NT2/D1 (cell line): Measurements from ENCODE around the genes MEOX2 and ANKMY2.

- RRBS, 2 experiments, result 4% methylated on average over 3 of the region's 40 CpGs; no CpG with 5 or more reads in 1 of the 2 experiments
Observed at GRCh38 chr7:12570961-12571620, 571 bp downstream of the SCIN start.

DNA sequence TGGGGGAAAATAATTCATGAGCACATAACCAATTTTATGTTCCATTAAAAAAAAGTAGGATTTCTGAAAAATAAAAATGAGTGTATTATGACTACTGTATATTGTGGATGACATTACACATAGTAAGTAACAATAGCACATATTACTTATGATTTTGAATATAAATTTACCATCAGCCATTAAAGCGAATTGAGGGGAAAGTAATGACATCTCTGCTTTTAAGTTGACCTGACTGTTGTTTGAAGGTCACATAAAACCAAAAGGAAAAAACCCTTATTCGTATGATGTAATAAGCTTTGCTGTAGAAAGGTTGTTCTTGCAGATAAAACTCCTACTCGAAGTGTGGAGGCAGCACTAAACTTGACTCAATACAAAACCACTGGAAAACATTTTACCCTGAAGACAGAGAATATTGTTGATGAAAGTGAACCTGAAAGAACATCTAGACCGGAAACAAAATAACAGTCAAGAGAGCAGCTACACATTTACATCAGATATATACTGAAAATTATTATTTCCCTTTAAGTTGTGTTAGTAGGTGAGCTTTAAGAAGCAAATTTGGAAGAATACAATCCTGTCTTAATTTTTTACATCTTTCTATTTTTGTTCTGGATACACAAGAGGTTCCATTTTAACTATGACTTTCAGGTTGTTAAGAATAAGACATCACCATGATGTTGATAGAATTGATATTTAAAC lies 6.5 kb downstream of the ETV1 start:
- RRBS, 2 experiments, result no CpG with 5 or more reads among the region's 4 CpGs

GRCh38 chr7:13988544-13989299 lies 744 bp downstream of the ETV1 start:
- RRBS, 2 experiments, result no CpG with 5 or more reads among the region's 7 CpGs

- RRBS, 2 experiments, result under 1 to 3% methylated on average over 6 of the region's 32 CpGs
Observed at GRCh38 chr7:15686384-15687080, at the start of gene MEOX2. MEOX2 (minus strand) TSS chr7:15686683.

GRCh38 chr7:15765780-15766266 lies 79.3 kb upstream of the MEOX2 start:
- RRBS, 2 experiments, result no CpG with 5 or more reads among the region's 5 CpGs

DNA sequence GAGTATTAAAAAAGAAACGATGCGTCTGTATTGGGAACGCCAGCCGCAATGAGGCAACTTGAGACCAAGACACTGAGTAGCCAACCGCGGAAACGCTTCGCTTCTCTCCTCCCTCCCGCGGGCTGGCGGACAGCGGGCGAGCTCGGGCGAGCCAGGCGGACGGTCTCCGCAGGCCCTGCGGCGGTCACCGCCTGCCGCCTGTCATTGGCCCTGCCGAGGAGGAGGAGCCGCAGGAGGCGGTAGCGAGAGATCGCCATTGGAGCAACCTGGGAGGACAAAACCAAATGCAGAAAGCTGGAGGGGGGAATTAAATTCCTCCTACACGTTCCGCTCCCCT lies at the start of gene ANKMY2:
Gene ANKMY2, minus strand, starts transcription at position 144 of the 337 bp plus-strand sequence.
- RRBS, 2 experiments, result no CpG with 5 or more reads among the region's 29 CpGs

- RRBS, 2 experiments, result no CpG with 5 or more reads among the region's 3 CpGs
Observed at GRCh38 chr7:16647491-16648148, 1.6 kb downstream of the BZW2 start.

- RRBS, 2 experiments, result no CpG with 5 or more reads among the region's 1 CpG
Observed at GRCh38 chr7:16661867-16662270, 15.9 kb downstream of the BZW2 start.

- RRBS, 2 experiments, result no CpG with 5 or more reads among the region's 4 CpGs
Observed at GRCh38 chr7:16743176-16743785, 10.3 kb upstream of the TSPAN13 start.

DNA sequence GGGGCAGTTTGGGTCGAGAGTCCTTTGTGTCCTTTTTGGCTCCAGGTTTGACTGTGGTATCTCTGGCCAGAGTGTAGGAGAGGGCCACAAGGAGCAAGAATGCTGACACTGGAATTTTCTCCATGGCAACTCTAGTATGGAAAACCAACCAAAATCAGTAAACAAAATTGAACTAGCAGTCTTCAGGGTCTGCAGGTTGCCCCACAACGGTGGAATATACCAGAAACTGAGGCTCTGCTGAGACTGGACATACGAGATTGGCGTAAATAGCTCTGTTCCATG lies 3.2 kb downstream of the AGR2 start:
- RRBS, 2 experiments, result no CpG with 5 or more reads among the region's 4 CpGs

GRCh38 chr7:17086430-17086860 lies 204.7 kb upstream of the AGR3 start:
- RRBS, 2 experiments, result no CpG with 5 or more reads among the region's 5 CpGs

DNA sequence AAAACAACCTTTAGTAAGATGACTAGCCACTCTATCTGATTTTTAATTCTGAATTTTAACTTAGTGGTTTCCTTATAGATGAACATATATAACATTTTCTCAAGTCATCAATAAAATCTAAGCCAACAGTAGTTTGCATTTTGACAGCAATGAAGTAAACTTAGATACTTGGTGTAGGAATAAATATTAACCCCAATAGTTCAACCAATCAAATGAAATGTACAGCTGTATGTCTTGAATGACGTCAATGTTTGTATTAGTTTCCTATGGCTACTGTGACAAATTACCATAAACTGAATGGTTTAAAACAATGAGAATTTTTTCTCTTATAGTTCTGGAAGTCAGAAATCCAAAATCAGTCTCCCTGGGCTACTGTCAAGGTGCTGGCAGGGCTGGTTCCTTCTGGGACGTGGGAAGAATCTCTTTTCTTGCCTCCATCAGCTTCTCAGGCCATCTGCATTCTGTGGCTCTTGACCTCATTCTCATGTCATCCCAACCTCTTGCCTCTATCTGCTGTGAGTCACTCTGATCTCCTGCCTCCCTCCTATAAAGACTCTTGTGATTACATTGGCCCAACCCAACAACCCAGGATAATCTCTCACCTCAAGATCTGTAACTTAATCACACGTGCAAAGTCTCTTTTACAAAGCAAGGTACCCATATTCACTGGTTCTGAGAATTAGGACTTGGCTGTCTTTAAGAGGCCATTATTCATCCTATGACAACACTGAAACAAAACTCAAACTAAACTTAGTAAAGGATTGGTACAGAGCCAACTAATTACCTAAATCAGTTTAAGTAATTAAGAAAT lies 73.6 kb downstream of the AHR start:
- RRBS, 2 experiments, result no CpG with 5 or more reads among the region's 3 CpGs

DNA sequence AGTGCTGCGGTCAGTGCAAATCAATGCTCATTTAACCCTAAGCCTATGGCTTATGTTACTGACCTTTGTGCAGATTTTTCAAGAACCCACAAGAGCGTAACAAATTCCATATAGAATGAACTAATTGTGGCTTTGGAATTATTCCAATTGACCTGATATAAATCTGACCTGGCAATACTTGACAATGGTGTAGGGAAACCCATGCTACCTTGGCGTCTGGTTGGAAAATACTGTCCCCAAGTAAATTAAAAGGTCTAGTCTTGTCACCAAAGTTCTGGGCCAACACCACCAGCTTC lies 320.8 kb downstream of the AHR start:
- RRBS, 2 experiments, result no CpG with 5 or more reads among the region's 3 CpGs

GRCh38 chr7:17939051-17939600 lies 1.2 kb downstream of the SNX13 start:
- RRBS, 2 experiments, result no CpG with 5 or more reads among the region's 8 CpGs

DNA sequence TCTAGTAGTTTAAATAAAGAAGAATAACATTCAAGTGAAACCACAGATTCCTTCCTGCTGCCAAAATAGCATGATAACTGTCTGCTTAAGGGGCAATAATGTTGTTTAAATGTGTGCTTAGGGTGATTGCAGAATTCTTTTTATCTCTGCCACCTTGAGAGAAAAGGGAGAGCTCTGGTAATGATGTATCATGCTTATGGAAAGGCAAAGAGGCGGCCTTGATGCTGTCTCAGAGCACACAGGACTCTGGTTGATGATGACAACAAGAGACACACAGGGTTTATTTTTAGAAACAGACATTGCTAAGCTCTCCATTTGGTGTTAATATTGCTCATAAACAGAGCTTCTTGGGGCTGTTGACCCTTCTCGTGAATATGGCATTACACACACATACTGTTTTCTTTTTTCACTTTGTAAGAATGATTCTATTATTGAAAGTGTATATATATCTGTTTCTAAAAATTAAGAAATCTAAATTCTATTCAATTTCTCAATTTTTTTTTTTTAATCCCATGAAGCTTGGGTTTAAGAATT lies 10.6 kb downstream of the HDAC9 start:
- RRBS, 2 experiments, result no CpG with 5 or more reads among the region's 2 CpGs

GRCh38 chr7:18509548-18510134 lies 14.1 kb downstream of the HDAC9 start:
- RRBS, 2 experiments, result no CpG with 5 or more reads among the region's 2 CpGs

- RRBS, 2 experiments, result no CpG with 5 or more reads among the region's 9 CpGs
Observed at GRCh38 chr7:19108076-19108393, 9.4 kb downstream of the TWIST1 start.

GRCh38 chr7:20114184-20115042 lies 102.8 kb downstream of the MACC1 start:
- RRBS, 2 experiments, result no CpG with 5 or more reads among the region's 4 CpGs

- RRBS, 2 experiments, result under 1 to 2% methylated on average over 10 of the region's 45 CpGs
Observed at GRCh38 chr7:20330083-20330819, 449 bp upstream of the ITGB8 start.

DNA sequence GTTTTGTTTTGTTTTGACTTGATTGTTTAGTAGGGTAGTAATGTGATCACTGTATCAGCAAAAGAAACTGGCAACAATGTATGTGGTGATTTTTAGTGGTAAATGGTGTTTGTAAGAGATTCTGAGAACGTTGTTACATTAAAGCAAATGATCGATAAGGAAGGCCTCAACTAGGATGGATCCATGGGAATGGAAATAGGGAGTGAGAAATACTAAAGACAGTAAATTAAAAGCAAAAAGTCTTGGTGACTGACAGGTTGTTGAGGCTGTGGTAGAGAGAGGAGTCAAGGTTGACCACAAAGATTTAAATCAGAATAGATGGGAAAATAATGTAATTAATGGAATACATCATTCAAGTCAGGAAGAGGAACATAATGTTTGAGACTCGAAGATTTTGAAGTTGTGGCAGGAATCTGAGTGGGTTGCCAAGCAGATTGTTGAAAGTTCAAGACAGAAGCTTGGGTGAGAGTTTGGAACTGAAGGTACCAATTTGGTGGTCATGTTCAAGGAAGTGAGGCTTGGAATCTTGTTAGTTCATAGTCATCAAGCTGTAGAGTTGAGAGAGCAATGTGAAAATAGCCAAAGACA lies 16.7 kb downstream of the ITGB8 start:
- RRBS, 2 experiments, result no CpG with 5 or more reads among the region's 3 CpGs